Natural killer cell (primary cell): ENCODE data around the gene RBMS3.

GRCh38 chr3:24489873-24490724, 4.6 kb downstream of the THRB start:
- PRO-cap: no peak

- PRO-cap: no peak
Measured at GRCh38 chr3:24820019-24820344, 325.3 kb upstream of the THRB start.

DNA sequence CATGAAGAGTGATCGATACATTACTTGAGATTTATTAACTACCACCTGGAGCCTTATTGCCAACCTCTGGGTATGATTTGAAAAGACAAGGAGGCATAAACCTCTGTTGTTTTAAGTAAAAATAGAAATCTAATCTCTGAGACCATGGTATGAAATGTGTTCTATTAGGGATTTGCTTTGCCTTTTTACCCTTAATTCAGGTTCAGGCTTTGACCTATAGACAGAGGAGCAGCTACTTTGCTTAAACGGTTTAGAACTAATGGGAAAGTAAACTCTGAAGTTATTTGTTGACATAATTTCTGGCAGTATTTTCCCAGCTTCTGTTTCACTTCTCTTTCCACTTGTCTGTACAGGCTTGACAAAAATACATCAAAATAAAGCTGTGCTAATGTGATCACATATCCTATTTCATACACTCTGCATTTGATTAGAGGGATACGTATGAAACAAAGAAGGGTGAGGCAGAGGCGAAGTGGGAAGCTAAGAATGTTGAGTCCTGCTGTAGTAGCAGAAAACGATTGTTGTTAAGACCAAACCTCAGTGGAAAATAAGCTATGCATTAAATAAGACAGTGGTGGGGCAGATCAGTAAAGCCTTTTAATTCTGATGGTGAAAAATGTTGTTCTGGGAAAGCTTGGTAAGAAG, 389.2 kb upstream of the RARB start:
- PRO-cap: no peak

- PRO-cap: no peak
Measured at GRCh38 chr3:25385627-25386320, 42.3 kb upstream of the RARB start.

DNA sequence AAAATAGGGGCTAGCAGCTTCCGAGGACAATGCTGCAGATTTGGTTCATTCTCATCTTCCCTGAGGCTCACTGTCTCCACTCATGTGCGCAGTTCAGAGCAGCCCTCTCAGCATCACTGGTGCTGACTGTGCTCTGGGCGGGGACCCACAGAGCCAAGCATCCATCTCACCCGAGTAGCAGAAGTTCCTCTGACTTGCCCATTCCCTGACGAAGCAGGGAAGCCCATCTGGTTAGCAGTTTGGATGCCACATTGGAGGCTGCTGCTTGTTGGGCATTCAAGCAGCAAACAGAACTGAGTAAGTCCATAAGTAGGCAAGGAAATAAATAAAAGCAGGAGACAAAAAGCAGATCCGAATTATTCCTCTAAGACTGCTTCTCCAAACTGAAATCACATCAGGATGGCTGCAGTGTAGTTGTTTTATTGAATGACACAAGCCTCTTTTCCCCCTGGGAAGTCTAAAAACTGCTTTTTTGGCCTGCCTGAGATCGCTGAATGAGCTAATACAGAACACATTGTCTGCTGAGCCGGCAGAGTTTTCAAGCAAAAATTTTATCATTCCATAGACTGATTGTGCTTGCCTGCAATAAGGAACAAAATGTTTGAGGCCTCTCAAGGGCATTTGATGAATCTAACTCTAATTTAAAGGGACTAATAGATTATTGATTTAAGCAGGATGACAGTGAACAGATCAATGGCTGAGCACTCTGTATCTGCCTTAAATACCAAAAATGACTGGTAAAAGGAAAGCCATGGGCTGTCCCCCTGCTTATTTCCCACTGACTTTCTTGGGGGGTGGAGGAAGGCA, 27.7 kb downstream of the RARB start:
- PRO-cap: no peak

- PRO-cap: no peak
Measured at GRCh38 chr3:25618351-25618884, 46.3 kb downstream of the TOP2B start.

DNA sequence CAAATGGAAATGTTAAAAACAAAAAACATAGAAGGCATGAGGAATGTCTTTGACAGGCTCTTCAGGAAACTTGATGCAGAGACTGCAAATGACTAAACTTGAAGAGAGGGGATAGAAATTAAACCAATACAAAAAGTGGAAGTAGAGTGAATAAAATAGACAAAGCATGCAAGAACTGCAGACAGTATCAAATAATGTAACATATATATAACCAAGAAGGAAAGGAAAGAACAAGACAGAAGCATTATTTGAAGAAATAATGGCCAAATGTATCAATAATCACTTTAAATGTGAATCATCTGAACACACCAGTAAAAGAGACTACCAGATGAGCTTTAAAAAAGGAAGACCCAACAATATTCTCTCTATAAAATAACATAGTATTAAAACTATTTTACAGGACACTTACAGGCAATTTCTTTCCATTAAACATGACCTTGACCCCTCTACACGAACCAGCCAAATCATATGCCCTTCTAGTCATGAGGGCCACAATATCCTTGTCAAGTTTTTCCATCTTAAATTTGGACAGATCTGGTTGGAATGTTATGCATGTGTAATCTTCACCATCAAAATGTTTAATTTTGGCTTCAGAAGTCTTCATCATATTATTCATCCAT, 29.1 kb downstream of the TOP2B start:
- PRO-cap: no peak

DNA sequence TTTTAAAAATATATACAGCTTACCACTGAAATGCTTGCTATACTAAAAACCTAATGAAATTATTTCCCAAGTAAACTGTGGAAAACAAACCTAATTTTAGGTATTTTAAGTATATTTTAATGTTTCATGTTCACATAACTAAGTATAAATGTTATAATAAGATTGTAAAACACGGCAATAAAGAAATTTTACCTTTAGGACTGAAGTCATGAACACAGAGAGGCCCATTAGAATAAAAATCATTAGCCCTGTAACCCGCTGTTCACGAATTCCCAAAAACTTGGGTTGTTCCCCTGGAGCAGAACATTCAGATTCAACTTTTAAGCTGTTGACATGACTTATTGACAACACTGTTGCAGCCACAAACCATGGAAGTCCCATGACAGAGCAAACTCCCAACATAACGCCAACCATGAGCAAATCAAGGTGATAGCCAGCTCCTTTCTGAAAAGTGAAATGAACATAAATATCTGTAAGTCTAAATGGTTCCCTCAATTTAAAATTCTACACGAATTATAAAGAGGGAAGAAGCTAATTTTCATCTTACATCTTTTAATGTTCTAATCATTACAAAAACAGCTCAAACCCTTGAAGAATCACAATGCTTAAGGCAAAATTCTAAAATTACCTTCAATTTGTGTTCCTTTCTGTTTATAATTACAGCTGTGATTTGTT, 25.3 kb upstream of the NEK10 start:
- PRO-cap: no peak

- PRO-cap: no peak
Measured at GRCh38 chr3:27436058-27436669, 48.0 kb downstream of the SLC4A7 start.

DNA sequence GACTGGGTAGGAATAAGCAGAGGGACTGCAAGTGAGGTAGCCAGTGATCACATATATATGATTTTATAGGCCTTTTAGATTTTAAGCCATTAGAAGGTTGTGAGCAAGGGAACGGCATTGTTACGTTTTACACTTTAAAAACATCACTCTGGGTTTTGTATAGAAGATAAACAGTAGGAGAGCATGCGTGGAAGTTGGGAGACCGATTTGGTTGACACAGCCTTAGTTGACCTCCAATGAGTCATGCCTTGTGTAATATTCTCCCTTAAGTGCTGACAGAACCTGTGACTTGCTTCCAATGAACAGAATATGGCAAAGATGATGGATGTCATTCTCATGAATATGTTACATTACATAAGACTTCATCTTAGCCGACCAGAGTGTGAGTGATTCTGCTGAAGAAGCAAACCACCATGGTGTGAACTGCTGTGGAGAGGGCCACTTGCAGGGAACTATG, 37.2 kb upstream of the SLC4A7 start:
- PRO-cap: no peak

DNA sequence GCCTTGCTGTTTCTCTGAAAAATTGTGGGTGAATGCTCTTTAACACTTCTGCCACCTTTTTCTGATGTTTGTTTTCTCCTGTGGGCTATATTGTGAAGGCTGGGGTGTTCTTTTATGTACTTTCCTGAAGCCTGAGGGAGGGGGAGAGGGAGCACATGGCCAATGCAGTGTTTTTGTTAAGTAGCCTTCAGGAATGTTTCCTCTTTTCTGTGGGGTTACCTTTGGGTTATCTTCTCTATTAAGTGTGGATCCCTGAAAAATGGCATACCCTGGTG, 50.2 kb downstream of the CMC1 start:
- PRO-cap: no peak

DNA sequence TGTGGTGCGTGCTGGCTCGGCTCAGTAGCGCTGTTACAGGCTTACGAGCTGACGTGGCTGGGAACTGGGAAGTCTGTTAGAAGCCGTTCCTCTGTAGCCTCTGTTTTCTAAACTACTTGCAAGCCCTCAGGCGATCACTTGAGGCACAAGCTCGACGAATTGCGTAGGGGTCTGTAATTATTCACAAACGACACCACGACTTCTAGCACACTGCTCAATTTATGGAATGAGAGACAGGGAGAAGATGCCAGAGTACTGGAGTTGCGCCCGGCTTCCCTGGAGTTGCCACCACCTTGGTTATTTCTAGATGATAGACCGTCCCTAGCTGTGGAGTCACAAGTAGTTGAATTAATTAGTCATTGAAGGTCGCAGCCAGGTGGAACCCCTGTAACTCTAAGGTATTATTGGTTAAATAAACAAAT, 698 bp upstream of the AZI2 start:
- PRO-cap: bidirectional peak, plus-strand start at position 137 of the sequence, minus-strand start at position 114 of the sequence

- PRO-cap: no peak
Measured at GRCh38 chr3:28349733-28350163, 1.1 kb upstream of the AZI2 start.

- PRO-cap: no peak
Measured at GRCh38 chr3:29280553-29281248, at the start of gene RBMS3. Gene RBMS3 (plus strand): TSS chr3:29281071.

DNA sequence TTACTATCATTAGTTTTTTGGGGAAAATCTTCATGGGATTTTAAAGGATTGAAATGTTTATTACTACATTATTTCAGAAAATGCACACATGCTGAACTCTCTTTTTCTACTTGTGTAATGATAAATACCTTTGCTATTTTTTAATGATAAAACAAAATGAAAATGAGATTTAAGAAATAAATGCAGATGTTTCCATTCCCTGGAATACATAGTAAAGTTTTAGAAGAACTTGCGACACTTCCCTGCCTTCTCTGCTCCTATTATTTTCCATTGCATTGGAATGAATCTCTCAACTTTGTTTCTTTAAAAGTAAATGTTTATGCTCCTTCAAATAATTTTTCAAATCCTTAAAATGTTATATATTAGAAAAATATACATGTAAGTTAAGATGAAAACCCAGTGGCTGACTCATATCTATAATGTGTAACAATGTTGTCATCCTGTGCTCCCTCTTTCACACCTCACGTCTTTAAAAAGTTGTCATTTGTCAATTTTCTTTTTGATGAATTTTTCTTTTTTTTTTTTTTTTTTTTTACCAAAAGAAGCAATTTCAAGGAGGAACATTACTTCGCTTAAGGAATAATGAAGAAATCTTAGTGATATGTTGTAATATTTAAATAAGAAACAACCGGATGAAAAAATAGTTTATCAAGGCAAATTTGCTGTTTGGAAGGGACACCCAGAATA, 3.6 kb downstream of the RBMS3 start:
- PRO-cap: no peak

DNA sequence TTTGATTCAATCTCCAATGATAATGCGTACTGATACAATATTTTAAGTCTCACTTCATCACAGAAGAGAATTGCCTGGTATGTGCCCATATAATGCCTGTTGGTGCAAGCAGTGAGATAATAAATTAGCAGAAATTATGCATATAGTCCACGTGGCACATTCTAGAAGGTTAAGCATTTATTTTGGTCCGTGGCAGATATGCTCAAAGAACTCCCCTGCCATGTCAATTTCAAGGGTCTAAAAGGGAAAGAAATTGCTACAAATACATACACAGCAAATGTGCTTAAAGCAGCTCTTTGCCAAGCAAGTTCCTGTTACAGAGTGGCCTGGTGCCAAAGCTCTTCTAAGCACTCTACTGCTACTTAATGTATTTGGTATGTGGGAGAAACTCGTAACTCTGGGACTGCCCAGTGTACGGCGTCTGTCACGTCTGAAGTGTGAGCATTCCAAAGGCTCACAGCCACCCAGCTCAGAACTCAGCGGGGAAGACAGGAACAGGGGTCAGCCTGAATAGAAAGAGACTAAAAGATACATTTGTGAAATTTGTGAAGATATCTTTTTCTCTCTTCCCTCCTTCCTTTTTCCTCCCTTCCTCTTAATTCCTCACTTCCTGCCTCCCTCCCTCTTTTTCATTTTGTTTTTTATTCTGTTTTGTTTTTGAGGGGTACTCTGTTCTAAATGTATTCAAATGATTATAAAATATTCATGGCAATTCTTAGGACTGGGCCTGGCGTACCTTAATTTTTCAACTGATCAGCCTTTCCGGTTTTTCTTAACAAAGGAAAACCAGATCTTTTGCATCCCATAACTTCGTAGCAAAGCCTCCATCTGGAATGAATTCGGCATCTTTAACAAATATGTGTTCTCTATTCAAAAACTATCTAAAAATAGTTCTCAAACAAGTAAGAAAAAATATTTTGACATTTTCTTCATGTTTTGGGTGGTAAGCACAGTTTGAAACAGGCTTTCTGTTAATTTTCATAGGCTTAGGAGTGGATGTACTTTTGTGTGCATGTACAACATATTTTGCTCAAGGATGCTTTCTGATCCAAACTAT, 54.7 kb downstream of the RBMS3 start:
- PRO-cap: no peak

DNA sequence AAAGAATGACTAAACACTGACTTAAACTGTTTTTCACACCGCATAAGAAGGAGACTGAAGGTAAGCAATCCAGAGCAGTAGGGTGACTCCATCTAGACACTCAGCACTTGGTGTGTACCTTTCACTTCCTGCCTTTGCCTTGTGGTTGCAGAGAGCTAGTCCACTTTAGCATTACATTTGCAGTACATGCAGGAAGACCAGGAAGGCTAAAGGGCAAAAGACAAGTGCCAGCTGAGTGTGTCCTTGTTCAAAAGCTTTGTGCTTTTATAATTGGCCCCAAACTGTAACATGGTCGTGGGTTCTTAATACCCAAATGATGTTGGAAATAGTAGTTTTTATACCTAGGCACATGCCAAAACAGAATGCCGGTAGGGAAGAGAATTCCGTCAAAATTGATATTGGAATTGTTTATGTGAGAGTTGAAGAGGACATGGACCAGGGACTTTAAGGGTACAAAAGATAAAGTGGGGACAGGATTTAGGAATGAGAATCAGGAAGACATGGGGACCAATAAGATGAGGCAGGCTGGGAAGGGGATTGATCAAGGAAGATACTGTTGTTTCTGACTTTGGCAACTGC, 234.8 kb downstream of the RBMS3 start:
- PRO-cap: no peak

GRCh38 chr3:29516289-29516671, 235.4 kb downstream of the RBMS3 start:
- PRO-cap: no peak

DNA sequence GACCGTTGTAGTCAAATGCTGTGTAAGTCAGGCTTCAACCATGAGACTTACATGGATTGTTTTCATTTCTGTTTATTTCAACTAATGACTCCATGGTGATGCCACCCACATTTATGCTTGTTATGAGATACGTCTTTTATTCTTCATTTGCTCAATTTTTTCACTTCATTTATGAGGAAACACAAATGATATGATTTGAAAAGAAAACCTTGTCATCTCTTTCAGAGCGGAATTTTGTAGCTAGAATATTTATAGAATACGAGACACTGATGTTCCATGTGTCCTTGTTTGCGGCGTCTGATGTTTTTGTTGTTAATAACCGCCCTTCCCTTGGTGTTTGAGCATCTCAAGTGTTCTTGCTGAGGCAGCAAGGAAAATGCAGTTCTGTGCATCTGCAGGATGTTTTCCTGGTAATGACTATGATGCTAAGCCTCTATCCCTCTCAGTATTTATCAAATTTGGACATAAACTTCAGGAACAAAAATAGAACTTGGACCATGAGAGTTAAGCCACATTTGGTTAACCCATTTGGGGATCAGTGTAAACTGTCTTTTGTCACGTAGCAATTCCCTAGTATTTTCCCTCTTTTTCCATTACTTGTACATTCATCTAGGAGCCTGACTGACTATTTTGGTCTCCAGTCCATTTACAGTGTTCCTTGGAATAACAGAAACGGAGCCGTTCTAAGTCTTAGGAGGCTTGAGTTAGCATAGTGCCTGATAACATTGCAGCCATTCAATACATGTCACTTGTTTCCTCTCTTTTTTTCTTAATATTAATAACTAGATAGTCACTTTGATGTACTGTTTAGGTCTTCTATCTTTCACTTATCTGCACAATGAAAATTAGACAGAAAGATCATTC, 250.7 kb downstream of the RBMS3 start:
- PRO-cap: no peak

DNA sequence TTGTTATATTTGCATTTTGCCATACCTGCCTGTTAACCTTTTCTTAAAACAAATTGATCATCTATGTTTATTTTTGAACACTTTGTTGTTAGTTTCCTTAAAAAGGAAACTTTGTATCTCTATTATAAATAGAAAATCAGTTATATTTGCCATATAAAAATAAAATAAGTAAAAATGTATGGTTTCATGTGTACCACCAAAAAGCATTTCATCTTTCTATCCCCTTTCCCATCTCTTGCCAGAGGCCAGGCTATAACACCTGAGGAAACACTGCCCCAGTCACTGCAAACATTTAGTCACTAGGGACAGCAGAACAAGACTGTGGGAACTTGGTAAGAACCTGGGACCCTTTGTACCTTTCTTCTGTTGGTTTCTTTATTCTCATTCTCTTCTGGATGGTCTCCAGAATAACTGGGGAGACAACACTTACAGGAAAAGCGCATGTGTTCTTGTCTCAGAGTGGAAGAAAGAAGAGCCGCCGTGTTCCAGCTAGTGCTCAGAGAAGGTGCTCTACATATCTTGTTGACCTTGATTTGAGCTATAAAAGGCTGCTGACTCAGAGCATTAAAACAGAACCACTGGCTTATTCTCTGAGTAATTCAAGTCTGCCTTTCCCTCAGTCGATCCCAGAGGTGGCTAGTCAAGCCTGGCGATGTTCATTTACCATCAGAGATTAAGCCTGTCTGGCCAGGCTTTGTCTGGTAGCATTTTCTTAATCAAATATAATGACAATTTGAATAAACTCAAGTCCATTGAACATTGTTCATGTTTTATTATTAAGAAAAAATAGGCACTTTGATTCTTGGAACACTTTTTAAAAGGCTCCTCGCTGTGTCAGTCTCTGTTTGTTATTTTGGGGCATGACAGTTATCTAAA, 361.7 kb downstream of the RBMS3 start:
- PRO-cap: no peak